ENCODE measurements around the genes ETDC, CT45A8, MMGT1, SPANXD and SPANXN4.

GRCh38 chrX:135295379-135296187, 13.7 kb upstream of the ETDC start:
- PRO-cap, result no peak

GRCh38 chrX:135309123-135309618, at the start of gene ETDC:
Gene ETDC, plus strand, starts transcription at chrX:135309480.
- PRO-cap, result no peak

DNA sequence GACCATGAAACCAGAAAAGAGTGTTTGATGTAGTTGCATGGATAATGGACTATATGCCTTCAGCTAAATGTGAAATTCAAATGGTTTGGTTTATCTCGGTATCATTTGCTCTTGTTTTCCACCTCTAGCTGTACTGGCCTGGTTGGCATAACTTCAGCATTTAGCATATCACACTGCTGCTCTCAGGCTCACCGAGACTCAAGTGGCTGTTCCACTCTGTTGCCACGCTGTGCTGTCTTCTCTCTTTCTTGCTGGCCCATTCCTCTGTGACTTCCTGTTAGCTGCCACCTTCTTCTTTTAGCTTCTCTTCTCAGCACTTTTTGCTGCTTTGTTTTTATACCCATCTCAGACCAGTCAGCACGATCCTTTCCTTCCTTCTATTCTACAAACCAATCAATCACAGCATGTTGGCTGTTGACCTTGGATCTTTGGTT, 23.9 kb downstream of the INTS6L start:
- PRO-cap, result unidirectional peak, minus-strand start at position 308 of the sequence

- PRO-cap, result no peak
Observed at GRCh38 chrX:135854417-135854924, at the start of gene CT45A8. Gene CT45A8, minus strand, starts transcription at chrX:135854538.

- PRO-cap, result bidirectional peak, plus-strand start at chrX:135973827, minus-strand start at chrX:135973755; unidirectional peak, minus-strand start at chrX:135974001; unidirectional peak, minus-strand start at chrX:135974029
Observed at GRCh38 chrX:135973348-135974356, at the start of gene MMGT1. Gene MMGT1, minus strand, starts transcription at chrX:135973988.

DNA sequence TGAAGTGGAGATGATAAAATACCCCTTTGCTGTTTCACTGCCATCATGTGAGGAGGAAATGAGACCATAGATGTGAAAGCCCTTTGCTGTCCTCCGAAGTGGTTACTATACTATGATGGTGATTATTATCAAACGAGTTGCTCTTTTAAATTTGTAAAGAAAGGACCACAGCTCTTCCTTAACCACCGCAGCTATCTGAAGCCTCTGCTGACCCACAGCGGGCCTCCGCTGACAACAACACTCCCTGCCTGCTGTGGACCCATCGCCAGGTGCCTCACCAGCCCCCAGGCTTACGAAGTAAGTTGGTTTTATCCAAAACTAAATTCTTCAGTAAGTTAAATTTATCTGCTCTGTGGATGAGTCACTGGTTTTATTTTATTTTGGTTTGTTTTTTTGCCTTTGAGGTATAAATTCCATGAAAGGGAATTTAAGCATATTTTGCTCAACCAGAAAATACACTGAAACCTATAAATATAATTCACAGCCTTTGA, 54.7 kb downstream of the SLC9A6 start:
- PRO-cap, result no peak

GRCh38 chrX:136173901-136174796, 22.7 kb upstream of the FHL1 start:
- PRO-cap, result no peak

DNA sequence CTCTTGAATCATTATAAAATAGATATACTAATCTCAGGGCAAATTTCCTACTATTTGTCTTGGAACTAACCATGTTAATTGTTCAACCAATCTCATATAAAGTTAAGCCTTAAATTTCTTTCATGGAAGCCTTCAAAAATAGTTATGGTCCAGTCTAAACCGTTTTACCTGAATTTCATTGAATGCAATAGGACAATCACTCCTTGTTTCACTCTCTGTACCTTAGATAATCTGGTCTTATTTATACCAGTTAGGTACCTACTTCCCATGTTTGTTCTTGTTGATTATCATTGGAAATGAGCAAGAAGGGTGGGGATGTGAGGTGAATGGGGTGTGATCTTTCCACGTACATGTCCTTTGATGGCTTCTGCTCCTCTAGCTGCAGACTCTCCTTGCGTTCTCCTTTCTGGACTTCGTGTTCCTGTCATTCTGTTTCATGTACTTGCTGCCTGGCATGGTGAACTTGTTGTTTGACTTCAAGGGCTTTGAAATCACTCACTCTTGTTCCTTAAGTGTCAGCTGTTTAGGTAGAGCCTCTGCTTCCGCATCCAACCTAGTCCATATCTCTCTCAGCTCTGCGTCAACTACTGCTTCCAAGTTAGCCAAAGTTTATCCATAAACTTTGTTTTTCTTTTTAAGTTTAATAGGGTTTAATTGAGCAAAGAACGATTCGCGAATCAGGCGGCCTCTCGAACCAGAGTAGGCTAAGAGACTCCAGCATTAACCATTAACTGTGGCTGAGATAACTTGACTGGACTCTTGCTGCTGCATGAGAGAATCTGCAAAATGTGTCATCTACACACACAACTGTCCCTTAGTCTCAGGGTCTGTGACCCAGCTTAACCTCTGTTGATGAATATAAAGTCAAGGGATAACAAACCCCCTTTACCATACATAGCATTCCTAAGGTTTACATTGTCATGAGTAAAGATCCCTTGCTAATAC, 6.8 kb upstream of the FHL1 start:
- PRO-cap, result no peak

GRCh38 chrX:136211810-136212257, 15.0 kb downstream of the FHL1 start:
- PRO-cap, result no peak

- PRO-cap, result no peak
Observed at GRCh38 chrX:136651547-136652257, 3.7 kb downstream of the CD40LG start.

GRCh38 chrX:136662160-136662533, 14.2 kb downstream of the CD40LG start:
- PRO-cap, result no peak

- PRO-cap, result no peak
Observed at GRCh38 chrX:136666038-136667260, 18.5 kb downstream of the CD40LG start.

- PRO-cap, result no peak
Observed at GRCh38 chrX:139222600-139223251, 307.8 kb upstream of the F9 start.

DNA sequence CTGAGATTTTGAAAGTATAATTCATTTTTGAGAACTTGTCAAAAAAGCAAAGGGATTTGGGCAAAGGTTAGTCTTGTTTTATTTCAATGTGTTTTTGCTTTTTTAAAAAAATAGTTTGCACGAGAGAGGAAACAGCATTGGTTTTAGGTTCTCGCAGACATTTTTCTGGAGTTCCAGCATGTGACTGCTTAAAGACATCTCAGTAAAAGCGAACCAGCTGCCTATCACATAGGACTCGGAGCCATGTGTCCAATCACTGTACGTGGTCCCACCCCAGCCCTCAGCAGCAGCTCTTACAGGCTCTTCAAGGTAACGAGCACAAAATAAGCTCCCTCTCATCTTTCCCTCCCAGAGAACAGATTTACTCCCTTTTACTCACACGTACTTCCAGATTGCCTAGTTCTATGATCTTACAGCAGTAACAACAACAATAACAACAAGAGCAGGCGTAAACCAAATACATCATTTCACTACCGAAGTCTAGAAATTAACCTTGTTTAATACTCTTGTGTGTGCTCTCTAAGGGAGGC, 68.7 kb downstream of the MCF2 start:
- PRO-cap, result no peak

- PRO-cap, result no peak
Observed at GRCh38 chrX:139848847-139850272, 83.5 kb downstream of the ATP11C start.

- PRO-cap, result no peak
Observed at GRCh38 chrX:140503404-140504499, 1.1 kb downstream of the SOX3 start.

DNA sequence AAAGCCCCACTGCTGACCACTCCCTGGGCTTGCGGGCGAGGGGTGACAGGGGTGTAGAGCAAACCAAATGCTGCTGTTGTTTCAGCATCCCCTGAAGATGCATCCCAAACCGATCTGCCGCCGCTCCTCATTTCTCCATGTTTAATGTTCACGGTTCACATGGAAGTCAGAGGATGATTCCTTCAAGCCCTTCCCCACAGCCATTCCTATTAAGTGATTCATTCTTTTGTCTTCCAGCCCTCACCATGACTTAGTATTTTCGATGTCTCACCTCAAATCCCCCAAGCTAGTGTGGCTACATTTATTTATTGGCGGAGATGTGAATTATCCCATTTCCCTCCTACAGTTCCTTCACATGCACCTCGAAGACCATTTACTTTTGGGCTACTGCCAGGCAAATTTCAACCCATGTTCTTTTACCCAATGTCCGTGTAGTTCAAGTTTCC, at the start of gene SPANXD:
Gene SPANXD, minus strand, starts transcription at position 146 of the 446 bp plus-strand sequence.
- PRO-cap, result no peak

DNA sequence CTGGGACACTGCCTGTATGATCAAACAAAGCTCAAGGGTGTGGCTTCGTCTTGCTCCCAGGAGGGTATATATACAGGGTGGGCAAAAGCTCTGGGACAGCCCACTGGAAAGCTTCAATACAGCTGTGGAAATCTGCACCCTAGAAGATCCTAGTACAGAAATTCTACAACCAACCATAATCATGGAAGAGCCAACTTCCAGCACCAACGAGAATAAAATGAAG, at the start of gene SPANXN4:
Gene SPANXN4, plus strand, starts transcription at position 95 of the 223 bp plus-strand sequence.
- PRO-cap, result no peak

DNA sequence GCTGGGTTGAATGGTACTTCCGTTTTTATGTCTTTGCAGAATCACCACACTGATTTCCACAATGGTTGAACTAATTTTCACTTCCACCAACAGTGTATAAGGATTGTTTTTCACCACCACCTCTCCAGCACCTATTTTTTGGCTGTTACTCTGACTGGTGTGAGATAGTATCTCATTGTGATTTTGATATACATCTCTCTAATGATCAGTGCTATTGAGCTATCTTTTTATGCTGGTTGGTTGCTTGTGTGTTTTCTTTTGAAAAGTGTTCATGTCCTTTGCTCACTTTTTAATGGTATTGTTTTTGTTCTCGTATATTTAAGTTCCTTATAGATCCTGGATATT, 584.4 kb upstream of the SPANXN1 start:
- PRO-cap, result no peak

- PRO-cap, result no peak
Observed at GRCh38 chrX:147936399-147936691, 24.6 kb downstream of the FMR1 start.